CD14-positive monocyte (primary cell): ENCODE measurements around the genes SDF2L1, YPEL1, PPM1F and RAB36.

DNA sequence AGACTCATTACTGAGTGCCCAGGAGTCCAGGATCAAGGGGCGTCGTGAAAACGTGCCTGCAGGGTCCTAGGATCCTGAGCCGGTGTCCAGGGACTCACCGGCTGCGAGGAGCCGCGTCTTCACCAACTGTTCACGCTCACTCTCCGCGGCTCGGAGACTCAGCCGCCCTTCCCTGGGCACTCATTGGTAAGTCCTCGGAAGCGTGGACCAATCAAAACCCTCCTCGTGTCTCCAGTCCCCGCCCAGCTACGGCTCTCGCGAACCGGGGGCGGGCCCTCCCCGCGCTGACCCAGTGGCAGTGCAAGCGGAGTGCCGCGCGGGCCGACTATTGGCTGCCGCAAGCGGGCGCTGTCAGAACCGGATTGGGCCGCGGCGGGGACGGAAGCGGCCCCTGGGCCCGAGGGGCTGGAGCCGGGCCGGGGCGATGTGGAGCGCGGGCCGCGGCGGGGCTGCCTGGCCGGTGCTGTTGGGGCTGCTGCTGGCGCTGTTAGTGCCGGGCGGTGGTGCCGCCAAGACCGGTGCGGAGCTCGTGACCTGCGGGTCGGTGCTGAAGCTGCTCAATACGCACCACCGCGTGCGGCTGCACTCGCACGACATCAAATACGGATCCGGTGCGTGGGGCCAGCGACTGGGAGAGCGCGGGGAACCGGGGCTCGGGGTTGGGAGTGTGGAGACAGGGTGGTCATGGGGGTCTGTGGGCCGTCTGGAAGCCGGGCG is at the start of gene SDF2L1:
TSS of gene SDF2L1 (plus strand) at position 390 of the 717 bp plus-strand sequence.
- CAGE, long polyA plus RNA = no peak

DNA sequence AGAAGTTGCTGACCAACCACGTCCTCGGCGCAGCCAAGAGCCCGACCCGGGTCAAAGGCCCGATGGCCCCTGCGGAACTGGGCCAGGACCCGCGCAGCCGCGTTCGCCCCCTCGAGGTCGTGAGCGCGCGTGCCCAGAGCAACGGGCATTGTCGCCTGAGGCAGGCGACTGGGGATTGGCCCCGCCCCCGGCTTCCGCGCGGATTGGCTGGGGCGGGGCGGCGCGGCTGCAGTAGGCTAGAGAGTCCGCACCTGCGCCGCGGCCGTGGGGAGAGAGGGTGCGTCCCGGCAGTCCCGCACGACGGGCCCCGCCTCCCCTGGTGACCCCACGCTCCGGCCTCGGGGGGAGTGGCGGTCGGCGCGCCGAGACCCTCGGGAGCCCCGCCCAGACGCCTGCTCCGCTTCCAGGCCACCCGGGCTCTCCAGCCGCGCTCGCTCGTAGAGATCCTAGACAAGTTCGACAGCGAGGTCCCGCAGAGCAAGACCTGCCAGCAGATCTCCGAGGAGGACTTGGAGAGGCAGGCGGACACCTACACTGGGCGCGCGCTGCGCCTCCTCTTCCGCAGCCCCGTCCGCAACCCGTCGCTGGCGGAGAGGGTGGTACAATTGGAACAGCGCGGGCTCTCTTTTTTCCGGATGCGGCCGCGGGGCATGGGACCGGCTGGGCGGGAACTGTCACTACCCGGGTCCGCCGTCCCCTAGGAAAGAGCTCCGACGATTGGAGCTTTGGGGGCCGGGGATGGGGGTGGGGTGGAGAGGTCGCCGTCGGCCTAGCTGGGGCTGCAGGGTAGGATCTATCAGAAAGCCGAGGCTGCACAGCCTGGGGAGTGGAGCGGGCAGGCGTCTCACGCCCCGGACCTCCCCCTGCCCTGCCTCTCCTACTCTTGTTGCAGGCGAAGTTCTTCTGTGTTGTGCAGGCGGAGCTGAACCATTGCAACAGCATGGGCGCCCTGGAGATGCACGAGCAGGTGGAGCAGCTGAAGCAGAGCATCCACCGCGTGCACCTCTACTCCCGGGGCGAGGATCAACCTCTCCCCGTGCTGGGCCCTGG is 8.1 kb upstream of the PPIL2 start:
- CAGE, long polyA plus RNA = no peak

- CAGE, long polyA plus RNA = no peak
Measured at GRCh38 chr22:21697379-21698232, 31.8 kb downstream of the PPIL2 start.

- CAGE, long polyA plus RNA = no peak
Measured at GRCh38 chr22:21735276-21736426, at the start of gene YPEL1. Gene YPEL1, minus strand, starts transcription at chr22:21735794.

GRCh38 chr22:21779463-21780602 is 44.2 kb upstream of the YPEL1 start:
- CAGE, long polyA plus RNA = no peak

DNA sequence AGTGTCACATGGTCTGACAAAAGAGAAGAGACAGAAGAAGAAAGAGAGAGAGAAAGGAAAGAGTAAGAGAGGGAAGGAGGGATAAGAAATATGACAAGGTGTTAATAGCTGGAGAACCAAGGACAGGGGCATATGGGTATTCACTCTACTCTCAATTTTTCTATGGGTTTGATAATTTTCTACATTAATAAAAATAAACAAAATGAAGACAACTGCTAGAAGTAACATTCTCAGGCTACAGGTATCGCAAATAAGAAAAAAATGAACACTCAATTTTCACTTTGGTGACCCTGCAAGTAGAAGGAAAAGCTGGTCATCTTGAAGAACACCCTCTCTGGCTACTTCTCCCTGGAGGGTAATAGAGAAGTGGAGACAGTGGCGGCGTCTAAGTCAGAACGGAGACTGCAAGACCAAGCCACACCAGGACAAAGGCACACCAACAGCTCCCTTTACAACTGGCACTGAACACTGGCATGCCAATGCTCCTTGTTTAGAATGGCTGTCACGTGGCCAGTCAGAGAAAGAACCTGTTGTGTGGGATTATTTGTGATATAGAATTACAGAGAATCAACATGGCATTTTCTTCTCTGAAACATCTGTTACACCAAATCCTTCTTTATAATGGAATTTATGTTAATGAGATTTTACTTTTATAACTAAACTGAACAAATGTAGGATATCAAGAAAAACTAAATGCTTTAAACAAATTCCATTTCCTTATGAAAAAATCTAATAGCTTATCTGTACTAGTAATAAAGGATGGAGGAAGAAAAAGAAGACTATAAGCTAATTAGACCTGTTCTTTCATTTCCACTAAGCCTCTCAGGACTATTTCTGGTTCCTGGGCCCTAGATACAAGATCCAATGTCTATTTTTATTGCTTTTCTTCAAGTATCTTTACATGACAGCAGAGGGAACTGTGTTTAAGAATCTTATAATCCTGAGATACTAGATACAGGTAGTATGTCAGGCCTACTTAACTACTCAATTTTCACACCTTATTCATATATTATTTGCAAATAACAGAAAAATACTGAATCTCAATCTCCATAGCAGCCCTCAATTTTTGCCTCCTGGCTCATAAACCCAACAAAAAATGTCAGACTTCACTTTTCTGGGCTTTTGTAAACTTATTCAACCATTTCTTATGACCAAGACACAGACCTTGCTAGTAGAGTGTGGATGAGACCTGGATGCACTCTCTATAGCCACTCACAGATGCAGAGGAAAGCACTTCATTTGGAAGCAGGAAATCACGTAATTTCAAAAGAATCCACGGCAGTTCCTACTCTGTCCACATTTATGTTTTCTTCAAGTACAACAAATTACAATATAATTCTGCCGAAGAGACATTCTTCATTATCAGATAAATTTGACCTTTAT is 61.5 kb upstream of the YPEL1 start:
- CAGE, long polyA plus RNA = no peak

- CAGE, long polyA plus RNA = no peak
Measured at GRCh38 chr22:21861412-21861987, 5.9 kb downstream of the MAPK1 start.

- CAGE, long polyA plus RNA = no peak
Measured at GRCh38 chr22:21921200-21922301, 31.1 kb downstream of the PPM1F start.

DNA sequence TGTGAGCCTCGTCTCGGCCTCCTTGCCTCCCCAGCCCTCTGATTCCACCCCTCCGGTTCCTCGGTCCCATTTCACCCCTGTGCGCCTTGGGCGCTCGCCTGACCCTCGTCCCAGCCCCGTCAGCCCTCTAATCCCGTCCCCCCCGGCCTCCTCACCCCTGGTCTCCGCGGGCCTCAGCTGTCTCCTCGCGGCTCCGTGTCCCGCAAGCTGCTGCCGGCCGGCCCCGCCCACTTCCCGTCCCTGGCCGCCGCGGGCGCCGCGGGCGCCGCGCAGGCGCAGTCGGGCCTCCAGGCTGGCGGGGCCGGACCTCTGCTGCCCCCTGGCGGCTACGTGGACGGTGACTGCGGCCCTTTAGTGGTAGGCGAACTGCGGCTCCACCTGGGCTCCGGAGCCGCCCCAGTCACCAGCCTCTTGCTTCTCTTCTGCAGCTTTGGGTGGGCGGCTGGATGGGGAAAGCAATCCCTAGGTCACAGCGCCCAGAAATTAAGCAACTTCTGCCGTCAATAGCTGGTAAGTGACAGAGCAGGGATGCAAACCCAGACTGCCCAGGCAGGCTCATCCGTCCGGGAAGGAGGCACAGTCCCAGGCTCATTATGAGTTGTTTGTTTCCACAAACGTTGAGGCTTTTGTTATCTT is at the start of gene PPM1F:
TSS of gene PPM1F (minus strand) at position 212 of the 636 bp plus-strand sequence.
- CAGE, long polyA plus RNA = start-site peak on the minus strand centred at position 197 of the sequence, 40 bp wide, 187 and 412 reads in 2 replicates

- CAGE, long polyA plus RNA = no peak
Measured at GRCh38 chr22:22023612-22024111, 41.1 kb upstream of the TOP3B start.

- CAGE, long polyA plus RNA = no peak
Measured at GRCh38 chr22:22156680-22157533, 87.7 kb upstream of the VPREB1 start.

- CAGE, long polyA plus RNA = no peak
Measured at GRCh38 chr22:22201161-22202069, 43.2 kb upstream of the VPREB1 start.

- CAGE, long polyA plus RNA = no peak
Measured at GRCh38 chr22:22286106-22286949, 41.7 kb downstream of the VPREB1 start.

GRCh38 chr22:22375541-22376199 is 131.1 kb downstream of the VPREB1 start:
- CAGE, long polyA plus RNA = no peak

DNA sequence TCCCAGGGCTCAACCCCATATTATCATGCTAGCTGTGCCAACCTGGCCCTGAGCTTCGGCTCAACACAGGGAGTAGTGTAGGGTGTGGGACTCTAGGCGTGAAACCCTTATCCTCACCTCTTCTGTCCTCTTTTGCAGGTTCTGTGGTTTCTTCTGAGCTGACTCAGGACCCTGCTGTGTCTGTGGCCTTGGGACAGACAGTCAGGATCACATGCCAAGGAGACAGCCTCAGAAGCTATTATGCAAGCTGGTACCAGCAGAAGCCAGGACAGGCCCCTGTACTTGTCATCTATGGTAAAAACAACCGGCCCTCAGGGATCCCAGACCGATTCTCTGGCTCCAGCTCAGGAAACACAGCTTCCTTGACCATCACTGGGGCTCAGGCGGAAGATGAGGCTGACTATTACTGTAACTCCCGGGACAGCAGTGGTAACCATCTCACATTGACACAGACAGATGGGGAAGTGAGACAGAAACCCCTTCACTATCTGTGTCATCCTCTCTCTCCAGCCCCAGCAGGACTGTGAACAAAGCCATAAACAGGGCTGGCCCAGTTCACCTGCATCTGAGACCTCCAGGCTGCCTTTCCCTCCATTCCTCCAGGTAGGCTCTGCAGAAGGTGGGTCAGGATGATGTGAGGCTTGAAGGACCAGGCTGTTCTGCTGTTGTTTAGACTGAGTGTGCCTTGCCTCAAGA is 76.5 kb downstream of the GGTLC2 start:
- CAGE, long polyA plus RNA = no peak

- CAGE, long polyA plus RNA = no peak
Measured at GRCh38 chr22:22880388-22880834, 7.2 kb upstream of the IGLL5 start.

GRCh38 chr22:23016838-23017404 is 53.4 kb upstream of the GNAZ start:
- CAGE, long polyA plus RNA = no peak

- CAGE, long polyA plus RNA = no peak
Measured at GRCh38 chr22:23124381-23125139, 17.2 kb downstream of the RSPH14 start.

GRCh38 chr22:23144857-23146004 is at the start of gene RAB36:
Gene RAB36, plus strand, starts transcription at chr22:23145477.
- CAGE, long polyA plus RNA = no peak

DNA sequence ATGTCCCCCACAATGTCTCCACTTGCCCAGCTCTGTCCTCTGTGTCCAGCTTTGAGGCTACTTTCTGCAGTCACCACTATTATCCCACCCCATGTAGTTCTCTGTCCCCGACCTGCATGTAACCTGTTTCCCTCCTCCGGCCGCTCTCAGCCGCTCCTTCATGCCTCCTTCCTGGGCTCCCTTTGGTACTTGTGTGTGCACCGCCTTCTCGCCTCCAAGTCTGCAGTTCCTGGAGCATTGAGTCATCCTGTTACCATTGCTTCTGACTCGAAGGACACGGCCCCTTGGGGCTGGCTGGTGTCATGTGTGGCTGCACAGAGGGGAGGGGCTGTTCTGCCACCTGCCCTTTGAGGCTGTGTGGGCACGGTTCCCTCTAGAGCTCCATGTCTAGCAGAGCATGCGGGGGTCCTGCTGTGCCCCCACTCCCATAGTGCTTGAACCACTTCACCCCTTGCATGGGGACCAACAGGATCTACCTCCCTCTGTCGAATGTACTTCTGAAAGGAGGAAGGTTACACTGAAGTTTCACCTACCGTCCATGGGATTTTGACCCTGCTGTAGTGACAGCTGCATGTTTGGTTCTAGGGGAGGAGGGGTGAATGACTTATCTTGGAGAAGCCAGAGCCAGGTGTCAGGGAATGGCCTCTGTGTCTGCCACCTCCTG is 39.6 kb downstream of the BCR start:
- CAGE, long polyA plus RNA = no peak